ENCODE measurements around the genes CYP3A7, OR2AE1, AZGP1, ZKSCAN1 and MEPCE.

DNA sequence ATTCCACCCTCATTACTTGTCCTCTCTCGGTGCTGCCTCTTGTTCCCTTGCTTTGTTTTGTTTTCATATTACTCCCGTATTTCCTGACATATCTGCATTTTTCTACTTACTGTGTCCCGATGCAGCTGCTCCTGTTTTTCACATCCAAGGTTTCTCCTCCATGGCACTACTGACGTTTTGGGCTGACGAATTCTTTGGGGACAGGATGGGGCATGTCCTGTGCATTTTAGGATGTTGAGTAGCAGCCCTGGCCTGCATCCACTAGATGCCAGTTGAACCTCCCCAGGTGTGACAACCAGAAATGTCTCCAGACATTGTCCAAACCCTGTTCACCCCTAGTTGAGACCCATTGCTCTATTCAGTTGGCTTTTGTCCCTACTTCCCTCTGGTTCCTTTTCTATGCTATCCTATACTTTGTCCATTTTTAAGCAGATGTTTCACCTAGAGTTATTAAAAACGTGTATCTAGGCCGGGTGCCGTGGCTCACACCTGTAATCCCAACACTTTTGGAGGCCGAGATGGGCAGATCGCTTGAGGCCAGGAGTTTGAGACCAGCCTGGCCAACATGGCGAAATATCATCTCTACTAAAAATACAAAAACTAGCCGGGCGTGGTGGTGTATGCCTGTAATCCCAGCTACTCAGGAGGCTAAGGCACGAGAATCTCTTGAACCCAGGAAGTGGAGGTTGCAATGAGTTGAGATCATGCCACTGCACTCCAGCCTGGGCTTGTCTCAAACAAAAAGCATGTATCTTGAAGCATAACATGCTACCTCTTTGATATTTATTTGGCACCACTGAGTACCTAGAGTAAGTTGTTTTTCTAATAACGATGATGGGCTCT lies 12.6 kb downstream of the ZNF789 start:
- RRBS, result no CpG with 5 or more reads among the region's 15 CpGs

GRCh38 chr7:99560431-99560726 lies 1.9 kb downstream of the ZNF655 start:
- RRBS, result no CpG with 5 or more reads among the region's 3 CpGs

DNA sequence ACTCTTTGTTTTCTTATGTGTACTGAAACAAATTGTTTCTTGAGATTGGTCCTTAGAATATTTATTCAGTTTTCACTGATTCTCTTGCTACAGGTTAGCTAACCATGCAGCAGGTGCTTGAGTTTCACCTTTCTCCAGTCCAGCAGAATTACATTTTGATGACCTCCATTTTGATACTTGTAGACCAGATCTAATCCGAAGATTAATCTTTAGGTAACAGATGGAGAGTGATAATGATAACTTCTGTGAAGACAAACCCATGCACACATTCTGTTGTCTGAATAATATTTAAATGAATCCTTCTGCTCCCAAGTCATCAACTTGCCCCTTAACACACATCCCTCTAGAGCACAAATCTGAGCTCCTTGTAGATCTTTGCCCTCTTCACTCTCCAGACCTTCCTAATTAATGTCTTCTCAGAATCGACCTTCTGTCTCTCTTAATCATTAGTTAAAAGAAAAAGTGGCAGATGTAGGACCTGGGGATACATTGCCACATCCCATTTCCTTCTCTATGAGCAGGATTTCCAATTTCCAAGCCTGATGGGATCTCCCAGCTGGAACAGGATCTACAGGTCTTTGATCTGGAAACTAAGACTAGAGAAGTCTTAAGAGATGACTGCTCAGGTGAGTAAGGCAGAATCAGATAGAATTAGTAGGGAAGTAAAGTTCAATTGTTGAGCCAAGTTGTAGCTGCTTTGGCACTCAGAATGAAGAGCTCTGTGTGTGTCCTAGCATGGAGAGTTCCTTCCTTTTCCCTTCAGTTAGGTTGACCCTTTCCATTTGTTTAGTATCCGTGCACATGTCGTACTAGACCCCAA lies 12.9 kb downstream of the ZNF655 start:
- RRBS, result no CpG with 5 or more reads among the region's 4 CpGs

DNA sequence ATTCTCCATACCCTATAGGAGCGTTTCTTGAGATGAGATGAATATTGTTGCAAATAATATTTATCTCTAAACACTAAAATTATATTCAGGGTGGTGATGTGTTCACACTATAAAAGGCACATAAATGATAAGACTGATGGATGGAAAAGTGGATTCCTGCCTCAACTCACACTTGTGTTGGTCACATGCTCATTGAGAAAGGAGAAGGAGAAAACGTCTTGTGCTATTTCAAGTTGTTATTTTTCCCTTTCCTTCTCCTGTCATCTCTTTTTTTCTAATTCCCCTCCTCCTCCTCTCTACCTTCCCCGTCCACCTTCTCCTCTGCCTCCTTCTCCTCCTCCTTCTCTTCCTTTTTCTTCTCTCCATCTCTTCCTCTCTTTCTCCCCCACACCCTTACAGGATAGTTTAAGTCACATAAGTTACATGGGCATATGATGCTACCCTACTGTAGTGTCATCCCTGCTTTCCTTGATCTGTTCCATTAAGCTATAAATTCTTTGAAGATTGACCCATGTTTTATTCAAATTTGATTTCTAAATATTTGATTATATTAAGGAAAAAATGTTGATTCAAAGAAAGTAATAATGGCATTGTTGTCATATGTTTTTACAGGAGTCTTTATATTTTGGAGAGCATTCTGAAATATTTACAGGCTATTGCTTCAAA lies 29.2 kb downstream of the CYP3A5 start:
- RRBS, result no CpG with 5 or more reads among the region's 3 CpGs

- RRBS, result no CpG with 5 or more reads among the region's 2 CpGs
Measured at GRCh38 chr7:99667198-99667579, 12.6 kb downstream of the CYP3A5 start.

GRCh38 chr7:99694117-99695042 lies 14.6 kb upstream of the CYP3A5 start:
- RRBS, result no CpG with 5 or more reads among the region's 5 CpGs

DNA sequence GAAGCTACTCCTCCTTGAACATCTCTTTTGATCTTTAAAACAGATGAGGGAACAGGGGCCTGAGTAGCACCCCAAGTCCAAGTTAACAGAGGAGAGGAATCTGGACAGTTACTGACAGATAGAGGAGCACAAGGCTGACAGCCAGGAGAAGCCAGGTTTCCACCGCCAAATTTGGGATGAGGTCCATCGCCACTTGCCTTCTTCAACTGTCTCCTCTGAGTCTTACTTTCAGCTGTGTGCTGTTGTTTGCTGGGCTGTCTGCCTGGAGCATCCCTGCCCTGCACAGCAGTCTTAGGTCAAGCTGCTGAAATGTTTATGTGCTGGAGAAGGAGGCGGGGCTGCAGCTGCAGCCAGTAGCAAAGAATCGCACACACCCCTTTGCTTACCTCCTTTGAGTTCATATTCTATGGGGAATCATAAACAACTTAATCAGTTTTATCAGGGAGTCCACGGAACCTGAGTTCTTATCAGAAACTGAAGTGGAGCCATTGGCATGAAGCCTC lies 20.1 kb upstream of the CYP3A5 start:
- RRBS, result no CpG with 5 or more reads among the region's 5 CpGs

DNA sequence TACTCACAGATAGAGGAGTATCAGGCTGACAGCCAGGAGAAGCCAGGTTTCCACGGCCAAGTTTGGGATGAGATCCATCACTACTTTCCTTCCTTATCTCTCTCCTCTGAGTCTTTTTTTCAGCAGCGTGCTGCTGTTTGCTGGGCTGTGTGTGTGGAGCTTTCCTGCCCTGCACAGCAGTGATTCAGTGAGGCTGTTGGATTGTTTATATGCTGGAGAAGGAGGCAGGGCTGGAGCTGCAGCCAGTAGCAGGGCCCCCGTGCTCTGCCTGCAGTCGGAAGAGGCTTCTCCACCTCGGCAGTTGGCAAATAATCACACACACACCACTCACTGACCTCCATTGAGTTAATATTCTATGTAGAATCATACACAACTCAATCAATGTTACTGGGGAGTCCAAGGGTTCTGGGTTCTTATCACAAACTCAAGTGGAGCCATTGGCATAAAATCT lies at the start of gene CYP3A7:
Gene CYP3A7, minus strand, starts transcription at position 181 of the 451 bp plus-strand sequence.
- RRBS, result no CpG with 5 or more reads among the region's 5 CpGs

- RRBS, result no CpG with 5 or more reads among the region's 8 CpGs
Measured at GRCh38 chr7:99762501-99763464, 21.2 kb downstream of the CYP3A4 start.

DNA sequence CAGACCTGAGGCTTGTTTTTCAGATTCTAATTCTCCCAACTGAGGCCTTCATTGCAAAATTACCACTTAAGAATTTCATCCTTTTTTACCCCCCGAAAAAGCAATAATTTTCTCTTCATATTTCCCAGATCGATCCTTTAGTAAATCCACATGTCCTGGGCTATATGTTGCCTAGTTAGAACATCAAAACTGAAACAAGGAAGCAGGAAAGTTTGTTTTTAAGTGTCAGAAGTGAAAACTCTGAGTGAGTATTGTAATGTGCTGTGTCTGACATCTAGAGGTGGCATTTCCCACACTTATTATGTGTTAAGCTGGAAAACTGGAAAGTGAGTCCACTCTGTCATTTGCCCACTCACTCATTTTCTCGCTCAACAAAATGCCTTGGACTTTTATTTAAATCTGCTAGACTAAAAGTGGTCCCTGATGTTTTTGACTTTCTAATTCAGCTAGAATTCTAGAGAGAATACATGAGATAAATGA lies 10.1 kb downstream of the CYP3A43 start:
- RRBS, result no CpG with 5 or more reads among the region's 3 CpGs

DNA sequence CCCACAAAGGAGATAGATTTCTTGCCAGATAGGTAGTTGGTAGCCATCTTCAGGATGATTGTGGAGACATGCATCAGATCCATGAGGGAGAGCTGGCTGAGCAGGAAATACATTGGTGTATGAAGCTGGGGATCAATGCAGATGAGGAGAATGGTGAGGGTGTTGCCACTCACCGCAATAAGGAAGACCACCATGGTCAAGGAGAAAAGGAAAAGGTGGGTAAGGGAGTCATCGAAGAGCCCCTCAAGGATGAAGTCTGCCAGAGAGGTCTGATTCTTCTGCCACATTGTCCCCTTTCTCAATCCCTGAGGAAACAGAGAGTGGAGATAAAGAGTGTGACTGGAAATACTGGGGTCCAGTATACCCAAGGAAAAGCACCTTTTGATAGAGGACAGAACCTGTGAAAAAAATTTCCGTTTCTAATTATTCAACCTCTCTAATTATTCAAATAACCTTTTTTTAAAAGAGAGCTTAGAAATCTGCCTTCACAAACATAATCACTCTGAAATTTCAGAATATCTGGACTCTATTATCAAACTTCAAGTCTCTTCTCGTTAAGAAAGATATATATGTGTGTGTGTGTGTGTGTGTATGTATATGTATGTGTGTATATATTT lies at the start of gene OR2AE1:
Gene OR2AE1, minus strand, starts transcription at position 287 of the 617 bp plus-strand sequence.
- RRBS, result no CpG with 5 or more reads among the region's 4 CpGs

DNA sequence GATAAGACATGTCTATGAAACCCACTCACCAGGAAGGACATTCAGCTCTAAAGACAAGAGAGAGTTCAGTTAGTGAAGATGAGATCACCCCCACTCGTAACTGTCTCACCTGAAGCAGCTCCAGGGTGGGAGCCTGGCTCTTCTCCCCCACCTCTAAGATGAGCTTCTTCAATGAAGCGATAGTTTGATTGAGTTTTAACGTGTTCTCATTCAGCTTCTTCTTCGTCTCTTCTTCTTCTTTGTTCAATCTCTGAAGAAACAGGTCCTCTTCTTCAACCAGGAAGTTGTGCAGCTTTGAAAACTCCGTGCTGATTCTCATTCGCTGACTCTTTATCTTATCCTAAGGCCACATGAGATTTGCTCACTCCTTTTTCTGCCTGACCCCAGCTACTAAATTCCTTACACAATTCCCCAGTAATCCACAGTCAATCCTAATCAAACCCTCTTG lies 10.8 kb downstream of the TRIM4 start:
- RRBS, result no CpG with 5 or more reads among the region's 6 CpGs

DNA sequence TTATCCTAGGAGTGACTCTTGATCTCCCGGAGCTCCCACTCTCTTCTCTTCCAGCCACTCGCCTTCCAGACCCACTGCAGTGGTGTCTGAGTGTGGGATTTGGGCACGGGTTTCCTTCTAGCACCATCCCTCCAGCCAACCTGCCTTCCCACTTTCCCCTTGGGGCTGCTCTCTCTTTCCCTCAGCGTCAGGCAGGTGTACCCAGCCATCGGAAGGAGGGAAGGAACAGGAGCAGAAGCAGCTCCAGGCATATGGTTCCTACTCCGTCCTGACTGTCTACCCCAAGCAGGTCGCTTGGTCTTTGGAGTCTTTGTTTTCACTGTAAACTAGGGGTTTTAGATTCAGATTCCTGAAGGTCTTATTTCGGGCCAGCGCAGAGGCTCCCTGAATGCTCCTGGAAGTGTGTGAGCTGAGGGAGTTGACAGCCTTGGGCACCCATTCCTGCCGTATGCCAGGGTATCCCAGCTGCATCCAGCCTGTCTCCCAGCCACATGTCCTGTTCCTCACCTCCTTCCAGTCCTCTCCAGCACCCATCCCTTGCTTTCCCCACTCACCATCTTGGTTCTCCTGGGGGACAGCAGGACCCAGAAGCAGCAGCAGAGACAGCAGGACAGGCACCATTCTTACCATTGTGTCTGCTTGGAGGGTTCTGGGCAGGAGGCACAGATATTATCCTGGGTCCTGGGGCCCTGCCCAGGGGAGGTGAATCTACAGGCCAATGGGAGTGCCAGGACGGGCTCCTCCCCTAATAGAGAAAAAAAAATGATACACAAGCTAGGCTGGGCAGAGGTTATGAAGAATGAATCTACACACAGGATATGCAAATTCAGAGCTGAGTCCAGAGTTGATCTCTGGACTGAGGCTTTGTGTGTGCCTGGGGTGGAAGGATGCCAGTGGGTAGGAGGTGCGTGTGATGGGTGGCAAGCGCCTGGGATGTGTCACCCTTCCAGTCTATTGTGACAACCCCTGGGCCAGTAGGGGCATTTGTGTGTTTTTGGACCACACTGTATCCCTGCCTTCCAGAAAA lies at the start of gene AZGP1:
Gene AZGP1, minus strand, starts transcription at position 641 of the 1,027 bp plus-strand sequence.
- RRBS, result no CpG with 5 or more reads among the region's 13 CpGs

- RRBS, result 2% methylated on average over 11 of the region's 32 CpGs
Measured at GRCh38 chr7:100015112-100015743, at the start of gene ZKSCAN1. ZKSCAN1 (plus strand) TSS chr7:100015596.

GRCh38 chr7:100071259-100072357 lies 9.9 kb downstream of the ZNF3 start:
- RRBS, result no CpG with 5 or more reads among the region's 13 CpGs

DNA sequence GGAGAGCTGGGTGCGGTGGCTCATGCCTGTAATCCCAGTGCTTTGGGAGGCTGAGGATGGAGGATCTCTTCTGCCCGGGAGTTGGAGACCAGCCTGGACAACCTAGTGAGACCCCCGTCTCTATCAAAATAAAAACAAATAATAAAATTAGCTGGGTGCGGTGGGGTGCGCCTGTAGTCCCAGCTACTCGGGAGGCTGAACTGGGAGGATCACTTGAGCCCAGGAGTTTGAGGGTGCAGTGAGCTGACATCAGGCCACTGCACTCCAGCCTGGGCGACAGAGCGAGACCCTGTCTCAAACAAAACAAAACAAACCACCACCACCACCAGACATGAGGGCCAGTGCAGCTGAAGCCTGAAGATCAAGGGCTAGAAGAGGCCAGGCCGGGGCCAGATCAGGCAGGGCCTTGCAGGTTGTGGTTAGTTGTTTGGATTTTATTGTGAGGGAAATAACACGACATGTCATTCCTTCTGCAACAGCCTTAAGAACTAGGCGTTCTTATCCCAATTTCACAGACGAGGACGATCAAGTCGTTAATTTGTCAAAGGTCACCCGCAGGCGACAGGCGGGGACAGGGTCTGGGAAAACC lies 461 bp upstream of the COPS6 start:
- RRBS, result no CpG with 5 or more reads among the region's 17 CpGs

DNA sequence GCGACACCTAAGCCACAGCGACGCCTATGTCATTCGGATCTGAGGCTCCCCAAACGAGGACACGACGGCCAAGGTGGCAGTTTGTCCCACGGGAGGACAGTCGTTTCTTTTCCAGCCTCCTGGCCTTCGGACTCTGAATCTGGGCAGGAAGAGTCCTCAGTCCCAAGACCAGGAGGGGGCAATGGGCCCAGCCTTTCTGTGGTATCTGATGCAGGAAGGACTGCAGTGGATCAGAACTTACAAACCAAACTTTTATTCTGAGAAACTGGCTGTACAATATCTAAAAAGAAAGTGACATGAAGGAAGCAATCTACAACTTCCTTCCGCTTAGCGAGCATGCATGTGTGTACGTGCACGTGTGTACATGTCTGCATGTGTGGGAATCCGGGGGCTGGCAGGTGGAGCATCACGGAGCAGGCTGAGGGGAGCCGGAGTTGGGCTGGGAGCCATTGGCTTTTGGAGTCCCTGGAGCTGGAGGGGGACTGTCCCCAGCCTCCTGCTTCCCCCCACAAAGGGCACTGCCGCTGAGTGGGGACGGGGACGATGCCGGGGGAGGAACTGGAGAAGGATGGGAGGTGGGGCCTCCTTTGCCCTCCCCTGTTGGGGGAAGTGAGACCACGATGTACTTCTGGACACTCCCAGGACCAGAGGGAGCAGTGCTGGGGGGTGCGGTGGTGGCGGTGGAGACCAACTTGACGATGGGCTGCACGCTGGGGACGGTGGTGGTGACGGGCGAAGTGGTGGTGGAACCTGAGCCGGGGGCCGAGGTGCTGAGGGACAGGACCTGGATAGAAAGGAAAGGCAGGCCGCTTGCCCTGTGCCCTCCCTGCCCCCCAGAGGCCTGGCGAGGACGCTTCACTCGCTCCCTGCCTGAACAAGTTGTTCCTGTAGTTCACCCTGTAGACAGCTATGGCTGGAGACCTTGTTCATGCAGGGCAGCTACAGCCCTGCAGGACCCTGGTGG lies 5.7 kb downstream of the AP4M1 start:
- RRBS, result 90% methylated on average over 3 of the region's 35 CpGs

DNA sequence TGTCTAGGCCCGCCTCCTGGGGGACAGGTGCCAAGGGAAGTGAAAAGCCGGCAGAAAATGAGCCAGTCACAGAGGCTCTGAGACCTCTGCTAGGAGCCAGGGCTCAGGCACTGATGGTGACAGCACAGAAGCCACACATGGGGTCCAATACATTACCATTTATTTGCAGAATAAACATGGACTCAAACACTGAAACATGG lies 946 bp upstream of the GAL3ST4 start:
- RRBS, result no CpG with 5 or more reads among the region's 2 CpGs

- RRBS, result no CpG with 5 or more reads among the region's 6 CpGs
Measured at GRCh38 chr7:100384554-100385230, 11.4 kb downstream of the PILRA start.

DNA sequence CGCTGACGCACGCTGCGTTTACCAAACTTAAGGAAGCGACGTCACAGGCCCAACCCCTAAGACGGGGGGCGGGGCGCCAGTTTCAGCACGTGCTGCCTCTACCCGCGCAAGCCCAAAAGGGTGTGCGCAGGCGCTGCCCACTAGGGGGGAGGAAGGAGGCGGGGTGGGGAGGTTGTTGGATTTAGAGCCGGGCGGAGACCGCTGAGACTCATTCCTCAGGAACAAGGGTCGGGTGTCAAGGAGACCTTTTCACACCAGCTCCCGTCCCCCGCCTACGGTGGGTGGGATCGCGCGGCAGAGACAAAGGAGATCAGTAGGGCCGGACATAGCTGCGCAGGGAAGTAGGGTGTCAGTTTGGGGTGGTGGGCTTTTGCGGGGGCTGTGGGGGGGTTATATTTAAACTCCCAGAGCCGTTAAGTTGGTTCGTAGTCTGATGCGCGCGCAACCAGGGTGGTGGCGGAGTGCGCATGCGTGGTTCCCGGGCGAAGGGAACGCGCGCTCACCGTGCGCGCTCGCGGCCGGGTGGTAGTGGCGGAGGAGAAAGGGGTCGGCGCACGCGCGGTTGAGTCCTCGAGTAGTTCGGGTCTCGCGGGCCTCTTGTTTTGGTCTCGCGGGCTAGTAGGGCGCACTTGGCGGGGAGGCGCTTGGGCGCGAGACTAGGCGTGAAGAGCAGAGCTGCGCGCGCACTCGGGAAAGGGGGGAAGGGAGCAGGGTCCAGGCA lies at the start of gene MEPCE:
Gene MEPCE, plus strand, starts transcription at position 595 of the 721 bp plus-strand sequence.
- RRBS, result 2% methylated on average over 11 of the region's 69 CpGs

Data from GM12891 (cell line).